ENCODE measurements around the gene ZAR1.

- RAMPAGE, total RNA: no peak
Measured at GRCh38 chr4:48489899-48490416, at the start of gene ZAR1. Gene ZAR1, plus strand, starts transcription at chr4:48490252.

DNA sequence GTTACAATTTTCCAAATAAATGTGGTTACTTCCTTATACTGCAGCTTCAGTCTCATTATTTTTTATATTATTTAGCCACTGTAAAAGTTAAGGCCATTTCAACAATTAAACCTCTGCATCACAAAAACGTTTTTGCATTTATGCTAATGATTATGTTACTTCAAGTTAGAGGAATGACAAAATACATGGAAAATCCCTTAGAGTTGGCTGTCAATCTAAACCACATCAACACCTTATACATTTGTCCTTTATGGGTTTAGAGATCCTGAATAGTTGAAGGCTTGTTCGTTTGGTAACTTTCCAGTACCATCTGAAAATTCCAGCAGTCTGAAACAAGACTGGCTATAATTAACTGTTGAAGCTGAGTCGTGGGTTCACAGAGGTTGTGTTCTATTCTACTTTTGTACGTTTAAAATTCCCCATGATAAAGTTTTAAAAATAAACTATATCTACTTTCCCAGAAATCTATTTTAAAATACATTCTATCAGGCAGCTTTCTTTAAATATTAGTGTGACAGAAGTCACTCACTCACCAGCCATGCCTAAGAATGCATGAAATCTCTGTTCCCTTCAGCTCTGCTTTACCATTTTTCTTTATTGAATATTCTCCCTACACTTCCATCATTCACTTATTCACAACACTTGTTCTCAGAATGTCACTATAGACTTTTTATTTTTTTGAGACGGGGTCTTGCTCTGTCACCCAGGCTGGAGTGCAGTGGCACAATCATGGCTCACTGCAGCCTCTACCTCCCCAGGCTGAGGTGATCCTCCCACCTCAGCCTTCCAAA is 73.0 kb downstream of the USP46 start:
- RAMPAGE, total RNA: no peak

- RAMPAGE, total RNA: no peak
Measured at GRCh38 chr4:52657304-52658331, 1.5 kb downstream of the USP46 start.

DNA sequence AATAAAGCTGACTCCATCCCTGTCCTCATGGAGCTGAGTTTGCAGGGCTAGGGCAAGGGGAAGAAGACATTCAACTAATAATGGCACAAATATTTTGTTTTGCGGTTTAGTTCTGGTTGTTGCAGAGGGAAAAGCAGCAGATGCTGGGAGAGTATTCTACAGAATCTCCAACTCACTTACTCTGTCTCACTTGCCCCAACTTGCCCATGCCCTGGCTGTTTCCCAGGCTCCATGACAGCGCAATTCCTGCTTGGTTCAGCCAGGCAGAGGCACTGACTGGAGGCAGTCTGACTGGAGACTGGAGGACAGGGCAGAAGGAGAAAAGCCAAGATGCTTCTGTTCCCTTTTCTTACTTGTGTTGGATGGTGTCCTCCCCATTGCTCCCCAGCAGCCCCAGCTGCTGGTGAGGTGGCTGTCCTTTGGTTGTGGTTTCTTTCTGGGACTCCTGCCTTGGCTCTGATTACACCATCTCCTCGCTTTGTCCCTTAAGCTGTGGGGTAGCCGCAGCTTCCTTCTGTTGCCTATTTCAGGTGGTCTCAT is 24.4 kb upstream of the RASL11B start:
- RAMPAGE, total RNA: no peak

DNA sequence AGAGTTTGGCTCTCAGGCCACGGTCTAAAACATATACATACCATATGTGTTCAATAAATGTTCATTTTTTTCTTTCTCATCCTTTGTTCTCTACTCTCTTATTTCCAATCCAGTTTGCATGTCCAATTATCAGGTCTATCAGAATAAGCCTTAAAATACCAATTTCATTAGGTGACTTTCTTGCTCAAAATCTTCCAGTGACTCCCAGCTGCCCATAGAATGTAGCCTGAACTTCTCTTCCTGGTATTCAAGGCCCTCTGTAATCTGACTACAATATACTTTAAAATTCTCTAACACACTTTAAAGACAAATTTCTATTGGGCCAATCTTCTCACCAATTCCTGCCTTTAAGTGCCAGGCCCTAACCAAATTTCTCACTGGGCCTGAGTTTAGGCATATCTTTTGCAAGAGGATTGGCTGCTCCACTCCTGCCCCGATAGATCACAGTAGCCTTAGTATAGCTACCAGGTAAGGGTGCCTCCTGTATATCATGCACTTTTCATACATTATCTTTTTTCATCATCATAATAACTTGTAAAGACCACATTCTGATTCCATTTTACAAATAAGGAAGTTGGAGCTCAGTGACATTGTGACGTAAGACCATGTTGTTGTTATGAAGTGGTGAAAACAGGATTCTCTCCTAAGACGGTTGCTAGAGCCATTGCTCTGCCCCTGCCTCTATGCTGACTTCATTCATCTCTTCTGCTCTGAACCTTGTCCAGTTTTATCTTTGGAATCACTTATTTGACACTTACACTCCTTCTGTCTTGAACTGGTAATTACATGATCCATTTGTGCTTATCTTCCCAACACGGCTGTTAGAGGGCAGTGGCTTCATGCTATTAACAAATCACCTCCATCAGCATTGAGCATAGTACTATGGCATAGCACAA is 177.3 kb downstream of the RASL11B start:
- RAMPAGE, total RNA: no peak

GRCh38 chr4:53261119-53261617 is 104.7 kb downstream of the SCFD2 start:
- RAMPAGE, total RNA: no peak

DNA sequence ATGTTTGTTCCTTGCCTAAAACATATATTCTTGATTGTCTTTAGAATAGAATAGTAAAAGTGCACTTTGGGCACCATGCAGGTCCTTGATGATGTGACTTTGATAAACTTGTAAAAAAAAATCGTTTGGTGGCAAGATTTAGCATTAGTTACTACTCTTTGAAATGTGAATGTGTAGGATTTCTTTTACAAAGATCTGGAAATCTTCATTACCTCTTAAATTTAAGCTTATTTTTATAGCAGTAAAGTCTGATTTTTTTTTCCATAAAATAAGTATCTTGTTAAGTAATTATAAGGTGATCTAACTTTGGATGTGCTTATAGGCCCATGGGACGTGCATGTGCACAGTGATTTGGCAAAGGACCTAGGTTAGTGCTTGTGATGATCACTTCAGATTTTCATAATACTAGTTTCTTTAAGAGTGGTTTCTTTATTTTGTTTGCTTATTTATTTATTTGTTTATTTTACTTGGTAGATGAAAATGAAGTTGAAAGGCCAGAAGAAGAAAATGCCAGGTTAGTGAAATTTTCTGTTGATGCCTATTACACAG is 1.4 kb downstream of the FIP1L1 start:
- RAMPAGE, total RNA: no peak

DNA sequence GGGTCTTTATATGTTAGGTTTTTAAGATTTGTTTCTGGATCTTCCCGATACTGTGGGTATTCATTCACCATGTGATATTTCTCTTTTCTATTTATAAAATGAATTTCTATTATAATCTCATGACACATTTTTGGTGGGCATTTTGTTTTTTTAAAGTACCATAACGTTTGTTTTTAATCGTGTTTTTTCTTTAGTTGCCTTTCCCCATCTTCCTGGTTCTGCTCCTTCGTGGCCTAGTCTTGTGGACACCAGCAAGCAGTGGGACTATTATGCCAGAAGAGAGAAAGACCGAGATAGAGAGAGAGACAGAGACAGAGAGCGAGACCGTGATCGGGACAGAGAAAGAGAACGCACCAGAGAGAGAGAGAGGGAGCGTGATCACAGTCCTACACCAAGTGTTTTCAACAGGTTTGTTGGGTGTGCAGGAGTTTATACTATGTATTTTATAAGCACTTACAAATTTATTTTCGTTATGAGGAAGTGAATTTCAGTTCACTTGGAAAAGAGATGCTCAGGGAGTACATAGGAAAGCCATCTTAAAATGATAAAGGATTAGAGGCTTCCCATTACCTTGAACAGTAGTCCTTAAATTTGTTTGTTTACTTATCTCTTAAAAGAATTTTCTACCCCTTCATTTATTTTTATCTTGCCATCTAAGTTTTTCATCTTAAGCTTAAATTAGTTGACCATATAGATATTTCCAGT is 75.4 kb downstream of the FIP1L1 start:
- RAMPAGE, total RNA: no peak

- RAMPAGE, total RNA: no peak
Measured at GRCh38 chr4:54296462-54297093, 67.5 kb downstream of the PDGFRA start.

- RAMPAGE, total RNA: no peak
Measured at GRCh38 chr4:54325894-54326093, 96.7 kb downstream of the PDGFRA start.

- RAMPAGE, total RNA: no peak
Measured at GRCh38 chr4:54409229-54409864, 180.3 kb downstream of the PDGFRA start.

- RAMPAGE, total RNA: no peak
Measured at GRCh38 chr4:54497634-54498077, 160.1 kb upstream of the KIT start.

DNA sequence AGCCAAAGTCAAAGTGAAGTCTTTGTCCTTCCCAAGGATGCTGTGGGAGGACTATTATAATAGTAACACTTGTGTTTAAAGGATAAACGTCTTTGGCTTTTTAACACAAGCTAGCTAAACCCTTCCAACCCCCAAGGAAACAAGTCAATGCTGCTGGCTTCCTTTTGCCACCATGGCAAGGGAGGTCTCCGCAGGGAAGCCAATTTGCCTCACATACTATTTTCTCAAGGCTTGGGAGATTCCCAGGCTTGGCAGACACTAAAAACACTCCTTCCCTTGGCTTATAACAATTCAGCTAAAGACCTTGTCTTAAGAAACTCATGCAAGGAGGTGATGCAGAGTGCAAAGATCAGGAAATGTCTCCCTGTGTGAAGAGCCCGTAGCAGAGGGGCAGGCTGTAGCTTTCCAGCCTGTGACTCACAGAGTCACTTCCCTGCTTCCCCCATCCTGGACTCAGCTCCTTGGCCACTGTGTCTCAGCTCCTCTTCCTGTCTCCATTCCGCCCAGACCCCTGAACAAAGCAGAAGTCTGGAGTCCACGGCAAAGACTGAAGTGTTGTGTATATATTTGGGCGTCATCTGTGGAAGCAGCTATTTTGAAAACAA is 56.2 kb downstream of the KDR start:
- RAMPAGE, total RNA: no peak

GRCh38 chr4:55356998-55357515 is 11.0 kb downstream of the SRD5A3 start:
- RAMPAGE, total RNA: no peak

GRCh38 chr4:55396682-55397474 is 1.1 kb downstream of the TMEM165 start:
- RAMPAGE, total RNA: no peak

GRCh38 chr4:55407451-55408313 is 11.9 kb downstream of the TMEM165 start:
- RAMPAGE, total RNA: no peak

DNA sequence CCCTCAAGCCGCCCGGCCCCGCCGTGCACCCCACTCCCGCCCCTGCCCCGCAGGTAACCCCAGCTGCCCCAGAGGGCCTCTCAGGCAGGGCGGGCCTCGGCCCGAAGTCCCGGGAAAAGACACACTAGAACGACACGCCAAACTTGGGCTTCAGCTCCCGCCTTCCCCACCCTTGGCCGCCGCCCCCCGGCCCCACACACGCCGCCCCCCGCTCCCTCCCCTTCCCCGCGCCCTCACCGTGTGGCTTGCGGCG is 538 bp downstream of the CLOCK start:
- RAMPAGE, total RNA: no peak

GRCh38 chr4:55593582-55594193 is 1.6 kb upstream of the PDCL2 start:
- RAMPAGE, total RNA: no peak

DNA sequence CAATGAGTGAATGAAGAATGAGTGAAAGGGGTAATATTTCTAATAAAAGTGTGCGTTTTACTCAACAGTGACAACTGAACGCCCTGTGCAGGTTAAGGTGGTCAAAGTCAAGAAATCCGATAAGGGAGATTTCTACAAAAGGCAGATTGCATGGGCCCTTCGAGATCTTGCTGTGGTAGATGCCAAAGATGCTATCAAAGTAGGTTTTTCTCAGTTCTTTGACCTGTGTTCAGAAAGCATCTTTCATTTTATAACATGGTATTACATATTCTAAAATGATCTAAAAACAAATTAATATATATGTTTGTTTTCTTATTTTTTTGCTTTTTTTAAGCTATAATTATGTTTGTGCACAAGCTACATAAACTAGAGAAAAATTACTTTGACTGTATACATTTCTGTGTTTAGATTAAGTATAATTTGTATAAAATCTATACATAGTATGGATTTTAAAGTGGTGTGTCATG is 6.9 kb downstream of the EXOC1 start:
- RAMPAGE, total RNA: no peak

- RAMPAGE, total RNA: no peak
Measured at GRCh38 chr4:55949957-55950496, 1.3 kb downstream of the CEP135 start.